ENCODE results near the genes SUGP1 and ZNF682.

GRCh38 chr19:19198003-19198459 is 5.2 kb downstream of the NR2C2AP start:
- PRO-cap = no peak

- PRO-cap = no peak
Observed at GRCh38 chr19:19202393-19202795, 820 bp downstream of the NR2C2AP start.

- PRO-cap = bidirectional peak, plus-strand start at chr19:19320857, minus-strand start at chr19:19320509
Observed at GRCh38 chr19:19320287-19320672, at the start of gene SUGP1. SUGP1 (minus strand) TSS chr19:19320509.

GRCh38 chr19:19452930-19453711 is 47.6 kb downstream of the GATAD2A start:
- PRO-cap = no peak

- PRO-cap = unidirectional peak, plus-strand start at chr19:19459994
Observed at GRCh38 chr19:19459639-19460070, 54.2 kb downstream of the GATAD2A start.

DNA sequence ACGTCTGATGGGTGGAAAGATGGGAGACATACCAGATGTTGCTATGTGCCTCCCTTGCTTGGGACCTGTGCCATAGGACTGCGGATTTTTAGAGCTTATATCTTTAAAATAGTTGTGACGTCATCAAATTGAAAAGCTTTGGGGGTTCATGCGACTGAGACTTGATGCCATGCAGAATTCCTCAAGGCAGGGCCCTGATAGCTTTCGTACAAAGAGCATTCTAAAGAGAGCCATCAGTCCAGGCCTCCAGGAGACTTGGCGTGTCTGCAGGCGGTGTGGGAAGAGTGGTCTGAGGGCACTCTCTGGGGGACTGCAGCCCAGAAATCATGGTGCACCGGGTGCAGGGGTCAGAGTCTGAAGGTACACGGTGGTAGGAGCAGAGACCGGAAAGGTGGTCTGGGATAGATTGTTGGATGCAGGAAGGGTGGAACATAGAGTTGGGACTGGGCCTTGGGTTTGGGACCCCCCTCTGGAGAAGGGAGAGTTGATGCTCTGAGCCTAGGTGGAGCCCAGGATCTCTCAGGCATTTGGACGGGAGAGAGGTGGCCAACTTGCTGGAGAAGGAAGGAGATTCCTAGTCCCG is 38.0 kb downstream of the TSSK6 start:
- PRO-cap = no peak

DNA sequence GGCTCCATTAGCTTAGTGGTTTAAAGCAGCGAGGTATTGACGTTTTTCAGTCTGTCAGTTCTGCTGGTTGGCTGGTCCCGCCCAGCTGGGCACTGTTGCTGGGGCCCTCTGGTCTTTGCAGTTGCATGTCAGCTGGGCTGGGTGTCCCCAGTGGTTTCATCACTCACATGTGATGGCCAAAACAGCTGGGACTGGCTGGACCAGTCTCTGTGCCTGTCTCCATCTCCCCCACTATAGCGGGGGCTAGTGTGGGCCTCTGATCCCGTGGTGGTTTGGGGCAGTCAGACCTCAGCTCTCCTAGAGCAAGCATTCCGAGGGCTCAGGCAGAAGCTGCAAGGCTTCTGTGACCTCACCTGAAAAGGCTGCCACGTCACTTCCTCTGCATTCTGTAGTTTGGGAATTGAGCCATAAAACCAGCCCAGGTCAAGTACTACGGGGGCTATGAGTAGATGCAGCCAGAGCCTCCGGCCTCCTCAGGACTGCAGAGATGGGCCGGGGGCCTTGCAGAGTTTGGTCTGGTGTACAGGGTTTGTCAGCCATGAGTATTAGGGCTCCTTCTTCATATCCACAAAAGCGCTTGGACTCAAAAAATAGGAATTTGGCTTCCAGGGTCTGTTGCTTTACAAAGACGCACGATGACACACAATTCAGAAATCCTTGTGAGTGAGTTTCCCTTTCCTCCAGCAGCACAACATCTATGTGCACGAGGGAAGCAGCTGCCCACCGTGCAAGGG is 29.9 kb downstream of the TSSK6 start:
- PRO-cap = no peak

DNA sequence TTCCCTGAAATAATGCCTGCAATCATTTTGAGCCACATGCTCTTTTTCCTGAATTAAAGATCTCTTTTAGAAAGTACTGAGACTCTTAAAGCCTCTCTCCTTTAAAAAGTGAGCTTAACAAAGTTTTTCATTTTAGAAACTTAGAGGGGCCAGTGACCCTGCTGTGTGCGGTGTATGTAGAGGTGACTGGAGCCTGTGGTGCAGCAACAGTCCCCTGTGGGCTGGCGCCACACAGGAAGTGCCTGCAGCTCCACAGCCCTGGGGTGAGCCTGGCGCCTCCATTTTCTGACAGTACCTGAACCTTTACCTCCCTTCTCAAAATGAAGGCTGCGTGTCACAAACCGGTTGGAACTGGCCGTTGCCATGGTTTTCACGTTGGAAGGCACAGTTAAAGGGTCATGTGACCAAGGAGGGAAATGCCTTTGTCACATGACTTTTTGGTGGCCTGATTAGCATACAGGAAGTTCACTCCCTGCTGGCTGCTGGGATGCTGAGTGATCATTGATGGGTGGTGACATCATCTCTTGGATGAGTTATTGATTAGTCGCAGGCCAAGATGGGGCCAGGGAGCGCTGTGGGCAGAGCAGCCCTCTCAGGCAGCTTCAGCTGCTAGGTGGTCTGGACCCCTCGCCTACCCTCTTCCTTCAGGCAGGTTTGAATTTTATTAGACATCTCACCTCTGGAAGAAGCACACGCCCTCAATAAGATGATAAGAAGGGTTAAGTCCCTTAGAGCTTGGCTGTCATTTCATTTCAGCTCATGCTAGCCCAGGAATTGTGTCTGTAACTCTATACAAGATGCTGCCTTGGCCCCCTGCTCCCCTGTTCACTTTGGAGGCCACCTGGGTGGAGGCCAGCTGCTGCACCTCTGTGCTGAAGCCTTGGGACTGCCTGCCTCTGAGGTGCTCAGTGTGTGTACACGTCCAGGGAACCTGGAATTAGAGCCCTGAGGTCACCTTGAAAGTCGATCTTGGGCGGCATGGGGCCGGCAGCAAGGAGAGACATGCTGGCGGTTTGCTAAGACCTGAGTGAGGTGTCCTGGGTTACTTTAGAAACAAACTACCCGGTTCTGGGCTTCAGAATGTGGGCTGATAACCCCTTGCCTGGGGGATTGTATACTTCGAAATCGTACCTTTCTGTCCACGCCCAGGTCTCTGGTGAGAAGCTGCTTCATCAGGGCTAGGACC is 25.9 kb downstream of the TSSK6 start:
- PRO-cap = bidirectional peak, plus-strand start at position 543 of the sequence, minus-strand start at position 293 of the sequence

DNA sequence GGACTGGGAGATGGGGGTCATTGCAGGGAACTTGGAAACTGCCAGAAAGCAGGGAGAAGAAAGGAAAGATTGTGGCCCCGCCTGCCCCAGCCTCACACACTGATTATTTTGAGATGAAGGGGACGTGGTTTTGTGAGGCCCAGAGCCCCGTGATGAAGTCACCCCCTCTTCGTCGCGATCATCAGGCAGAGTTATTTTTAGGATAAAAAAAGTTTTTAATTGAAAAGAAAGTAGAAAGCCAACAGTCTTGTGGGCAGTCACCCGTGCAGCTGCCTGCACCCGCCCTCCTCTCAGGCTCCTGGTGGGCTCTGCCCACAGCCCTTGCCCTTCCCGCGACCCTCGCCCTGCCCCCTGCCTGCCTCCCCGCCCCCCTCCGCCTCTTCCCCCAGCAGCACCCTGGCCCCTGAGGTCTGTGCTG is 1.9 kb upstream of the YJEFN3 start:
- PRO-cap = no peak

DNA sequence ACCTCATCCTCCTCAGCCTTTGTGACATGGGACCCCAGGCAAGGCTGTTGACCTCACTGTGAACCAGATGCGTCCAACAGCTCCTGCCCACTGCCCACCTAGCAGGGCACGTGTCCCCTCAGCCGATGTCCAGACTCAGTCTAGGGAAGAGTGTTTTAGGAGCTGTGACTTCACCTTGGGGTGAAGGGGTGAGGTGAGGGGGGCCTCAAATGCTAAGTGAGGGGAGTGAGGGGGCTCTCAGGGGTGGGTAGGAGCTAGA is 778 bp downstream of the YJEFN3 start:
- PRO-cap = no peak

- PRO-cap = no peak
Observed at GRCh38 chr19:19546689-19547343, 8.8 kb downstream of the CILP2 start.

DNA sequence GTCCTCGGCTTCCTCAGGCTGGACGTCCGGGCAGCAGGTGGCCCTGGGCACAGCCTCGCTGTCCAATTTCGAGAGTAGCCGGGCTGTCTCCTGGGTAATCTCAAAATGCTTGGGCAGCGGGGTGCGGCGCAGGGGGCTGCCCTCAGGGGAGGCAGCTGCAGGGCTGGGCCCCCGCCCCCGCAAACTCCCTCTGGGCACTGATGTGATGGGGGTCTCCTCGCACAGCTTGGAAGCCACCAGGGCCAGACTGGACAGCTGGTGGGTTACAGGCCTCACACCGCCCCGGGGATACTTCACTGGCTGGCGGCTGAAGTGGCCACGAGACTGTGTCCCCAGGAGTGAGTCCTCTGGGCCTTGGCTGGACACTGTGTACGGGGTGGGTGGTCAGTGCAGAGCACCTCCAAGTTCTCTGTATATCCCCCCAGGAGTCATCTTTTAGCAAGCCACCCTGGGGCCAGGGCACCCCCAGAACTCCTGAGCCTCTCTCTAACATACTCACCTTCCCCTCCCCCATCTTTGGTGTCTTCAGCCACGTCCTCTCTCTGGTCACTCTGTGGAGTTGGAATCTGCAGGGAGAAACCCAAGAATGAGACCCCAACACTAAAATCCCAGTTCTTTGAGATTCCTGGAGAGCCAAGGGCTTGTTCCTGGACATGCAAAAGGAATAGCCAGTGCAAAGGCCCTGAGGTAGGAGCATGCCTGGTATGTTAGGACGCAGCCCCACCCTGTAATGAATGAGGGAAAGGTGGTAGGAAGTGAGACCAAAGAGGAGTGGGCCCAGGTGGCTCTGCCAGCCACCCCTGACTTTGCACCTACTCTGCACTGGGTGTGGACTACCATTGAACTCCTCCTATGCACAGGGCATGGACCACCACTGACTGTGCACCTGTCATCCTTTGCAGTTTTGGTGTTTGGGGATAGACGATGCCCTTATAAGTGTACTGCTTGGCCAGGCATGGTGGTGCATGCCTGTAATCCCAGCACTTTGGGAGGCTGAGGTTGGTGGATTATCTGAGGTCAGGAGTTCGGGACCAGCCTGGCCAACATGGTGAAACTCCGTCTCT is 2.3 kb upstream of the LPAR2 start:
- PRO-cap = no peak

DNA sequence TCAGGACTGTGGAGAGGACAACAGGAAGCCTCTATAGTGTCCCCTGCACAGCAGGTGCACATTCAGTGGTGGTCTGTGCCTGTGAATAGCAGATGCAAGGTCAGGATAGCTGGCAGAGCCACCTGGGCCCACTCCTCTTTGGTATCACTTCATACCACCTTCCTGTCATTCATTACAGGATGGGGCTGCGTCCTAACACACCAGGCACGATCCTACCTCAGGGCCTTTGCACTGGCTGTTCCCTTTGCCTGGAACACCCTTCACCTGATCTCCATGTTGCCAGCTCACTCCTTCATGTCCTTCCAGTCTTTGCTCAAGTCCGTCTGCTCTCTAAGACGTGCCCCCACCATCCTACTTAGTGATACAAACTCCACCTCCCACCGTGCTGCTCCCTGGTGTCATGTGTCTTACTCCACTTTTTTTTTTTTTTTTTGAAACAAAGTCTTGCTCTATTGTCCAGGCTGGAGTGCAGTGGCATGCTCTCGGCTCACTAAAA is 4.7 kb upstream of the LPAR2 start:
- PRO-cap = no peak

DNA sequence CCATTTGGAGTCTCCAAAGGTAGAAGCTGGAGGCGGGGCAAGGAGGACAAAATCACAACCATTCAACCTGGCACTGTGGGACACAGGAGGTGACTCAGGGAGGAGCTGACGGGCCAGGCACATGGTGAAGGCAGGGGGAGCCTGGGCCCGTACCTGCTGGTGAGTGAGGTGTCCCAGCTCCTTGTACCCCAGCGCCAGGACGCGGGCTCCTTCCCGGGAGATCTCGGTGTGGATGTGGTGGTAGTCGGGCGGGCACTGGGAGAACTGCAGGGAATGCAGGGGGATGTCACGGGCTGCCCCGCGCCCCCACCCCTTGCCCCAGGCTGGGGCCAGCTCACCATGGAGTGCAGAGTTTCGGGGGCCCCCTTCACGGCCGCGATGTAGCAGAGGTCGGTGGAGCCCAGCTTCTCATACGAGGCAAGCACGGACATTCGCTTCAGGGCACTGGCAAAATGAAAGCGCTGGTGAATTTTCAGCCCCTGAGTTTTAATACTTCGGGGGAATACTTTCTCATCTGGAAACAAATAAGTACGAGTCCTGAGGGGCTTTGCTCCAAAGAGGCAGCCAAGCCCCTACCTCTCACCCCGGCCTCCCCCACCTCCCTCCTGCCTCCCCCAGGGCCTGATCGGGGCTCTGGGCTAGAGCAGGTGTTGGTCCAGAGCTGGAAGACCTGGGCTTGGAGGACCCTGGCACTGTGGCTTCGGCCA is 9.7 kb downstream of the ATP13A1 start:
- PRO-cap = no peak

GRCh38 chr19:20038568-20039903 is at the start of gene ZNF682:
ZNF682 (minus strand) TSS chr19:20039505.
- PRO-cap = unidirectional peak, minus-strand start at chr19:20039226

GRCh38 chr19:20248267-20248883 is 81.4 kb downstream of the ZNF486 start:
- PRO-cap = no peak

- PRO-cap = no peak
Observed at GRCh38 chr19:20664948-20665869, 3.8 kb upstream of the ZNF626 start.

DNA sequence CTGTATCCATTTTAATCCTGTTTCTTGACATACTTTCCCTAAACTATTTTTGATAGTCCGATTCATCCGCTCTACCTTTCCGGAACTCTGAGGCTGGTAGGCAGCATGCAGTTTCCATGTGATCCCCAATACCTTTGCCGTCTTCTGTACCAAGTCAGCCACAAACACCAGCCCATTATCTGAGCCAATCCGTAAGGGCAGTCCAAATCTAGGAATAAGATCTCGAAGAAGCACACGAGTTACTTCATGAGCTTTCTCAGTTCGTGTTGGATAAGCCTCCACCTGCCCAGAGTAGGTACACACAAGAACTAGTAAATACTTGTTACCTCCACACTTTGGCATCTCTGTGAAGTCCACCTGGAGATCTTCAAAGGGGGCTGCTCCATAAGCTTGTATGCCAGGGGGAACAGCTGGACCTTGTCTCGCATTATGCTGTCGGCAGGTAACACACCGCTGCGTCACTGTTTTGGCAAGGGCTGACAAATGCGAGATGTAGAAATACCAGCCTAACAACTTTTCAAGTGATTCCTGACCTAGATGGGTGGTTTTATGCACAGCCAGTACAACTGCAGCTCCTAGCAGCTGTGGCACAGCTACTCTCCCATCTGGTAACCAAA is 26.1 kb upstream of the ZNF66 start:
- PRO-cap = no peak

GRCh38 chr19:20923927-20924372 is 899 bp downstream of the ZNF85 start:
- PRO-cap = no peak

DNA sequence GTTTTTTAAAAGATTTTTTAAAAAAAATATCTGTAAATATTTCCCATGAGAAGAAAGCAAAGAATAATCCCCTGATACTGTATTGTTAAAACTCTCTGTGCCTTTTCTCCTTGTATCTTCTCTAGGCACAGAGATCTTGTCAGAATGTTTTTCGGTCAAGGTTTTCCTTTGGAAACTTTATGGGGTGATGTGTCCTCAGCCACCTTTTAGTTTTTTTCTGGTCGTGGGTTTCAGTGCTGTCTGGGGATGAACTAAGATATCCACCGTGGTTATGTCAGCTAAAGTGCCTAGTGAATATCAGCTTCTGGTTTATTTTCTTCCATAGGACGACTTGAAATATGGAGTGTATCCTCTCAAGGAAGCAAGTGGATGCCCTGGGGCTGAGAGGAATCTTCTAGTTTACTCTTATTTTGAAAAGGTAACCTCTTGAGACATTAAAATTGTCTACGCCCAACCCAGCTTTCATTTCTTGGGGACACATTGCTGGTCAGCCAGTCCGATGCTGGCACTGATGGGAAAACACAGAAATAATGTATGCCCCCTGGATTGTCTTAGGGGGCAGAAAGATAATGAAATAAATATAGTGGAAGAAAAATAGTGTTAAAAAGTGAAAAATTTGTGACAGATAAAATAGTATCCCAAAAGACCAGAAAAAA is 1.5 kb downstream of the ZNF431 start:
- PRO-cap = no peak

Measured in jejunum (tissue), 1 donor.